Iris pigment epithelial cell (primary cell): ENCODE measurements around a stretch of chr11.

- RRBS: no CpG with 5 or more reads among the region's 9 CpGs
These were observed 3.4 kb downstream of the ODF3 start for GRCh38 chr11:199791-200468.

DNA sequence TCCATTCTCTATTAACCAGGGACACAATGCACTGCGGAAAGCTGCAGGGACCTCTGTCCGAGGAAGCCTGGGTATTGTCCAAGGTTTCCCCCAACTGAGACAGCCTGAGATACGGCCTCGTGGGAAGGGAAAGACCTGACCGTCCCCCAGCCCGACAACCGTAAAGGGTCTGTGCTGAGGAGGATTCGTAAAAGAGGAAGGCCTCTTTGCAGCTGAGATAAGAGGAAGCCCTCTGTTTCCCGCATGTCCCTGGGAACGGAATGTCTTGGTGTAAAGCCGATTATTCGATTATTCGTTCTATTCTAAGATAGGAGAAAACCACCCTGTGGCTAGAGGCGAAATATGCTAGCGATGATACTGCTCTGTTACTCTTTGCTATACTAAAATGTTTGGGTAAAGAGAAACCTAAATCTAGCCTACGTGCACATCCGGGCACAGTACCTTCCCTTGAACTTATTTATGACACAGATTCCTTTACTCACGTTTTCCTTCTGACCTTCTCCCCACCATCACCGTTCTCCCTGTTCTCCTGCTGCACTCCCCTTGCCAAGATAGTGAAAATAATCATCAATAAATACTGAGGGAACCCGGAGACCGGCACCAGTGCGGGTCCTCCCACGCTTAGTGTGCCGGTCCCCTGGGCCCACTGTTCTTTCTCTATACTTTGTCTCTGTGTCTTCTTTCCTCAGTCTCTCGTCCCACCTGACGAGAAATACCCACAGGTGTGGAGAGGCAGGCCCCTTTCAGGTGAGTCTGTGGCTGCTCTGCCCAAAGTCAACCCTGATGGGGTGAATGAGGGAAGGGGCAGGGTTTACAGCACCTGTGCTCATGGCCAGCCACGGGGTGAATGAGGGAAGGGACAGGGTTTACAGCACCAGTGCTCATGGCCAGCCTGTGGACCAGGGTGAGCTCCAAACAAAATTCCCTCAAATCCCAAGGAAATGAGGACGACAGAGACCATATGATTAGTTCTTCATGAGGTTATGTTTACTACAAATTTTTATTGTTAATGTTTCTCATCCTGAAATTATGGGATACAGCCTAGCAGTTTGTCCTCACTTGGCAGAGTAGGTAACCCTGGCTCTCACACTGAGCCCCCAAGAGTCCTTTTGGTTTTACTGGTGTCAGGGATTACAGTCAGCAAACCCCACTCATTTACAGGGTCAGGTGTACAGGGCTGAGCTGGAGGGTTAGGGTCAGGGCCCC lies 4.8 kb downstream of the BET1L start:
- RRBS: no CpG with 5 or more reads among the region's 28 CpGs

GRCh38 chr11:203165-204381 lies 3.6 kb downstream of the BET1L start:
- RRBS: no CpG with 5 or more reads among the region's 9 CpGs

DNA sequence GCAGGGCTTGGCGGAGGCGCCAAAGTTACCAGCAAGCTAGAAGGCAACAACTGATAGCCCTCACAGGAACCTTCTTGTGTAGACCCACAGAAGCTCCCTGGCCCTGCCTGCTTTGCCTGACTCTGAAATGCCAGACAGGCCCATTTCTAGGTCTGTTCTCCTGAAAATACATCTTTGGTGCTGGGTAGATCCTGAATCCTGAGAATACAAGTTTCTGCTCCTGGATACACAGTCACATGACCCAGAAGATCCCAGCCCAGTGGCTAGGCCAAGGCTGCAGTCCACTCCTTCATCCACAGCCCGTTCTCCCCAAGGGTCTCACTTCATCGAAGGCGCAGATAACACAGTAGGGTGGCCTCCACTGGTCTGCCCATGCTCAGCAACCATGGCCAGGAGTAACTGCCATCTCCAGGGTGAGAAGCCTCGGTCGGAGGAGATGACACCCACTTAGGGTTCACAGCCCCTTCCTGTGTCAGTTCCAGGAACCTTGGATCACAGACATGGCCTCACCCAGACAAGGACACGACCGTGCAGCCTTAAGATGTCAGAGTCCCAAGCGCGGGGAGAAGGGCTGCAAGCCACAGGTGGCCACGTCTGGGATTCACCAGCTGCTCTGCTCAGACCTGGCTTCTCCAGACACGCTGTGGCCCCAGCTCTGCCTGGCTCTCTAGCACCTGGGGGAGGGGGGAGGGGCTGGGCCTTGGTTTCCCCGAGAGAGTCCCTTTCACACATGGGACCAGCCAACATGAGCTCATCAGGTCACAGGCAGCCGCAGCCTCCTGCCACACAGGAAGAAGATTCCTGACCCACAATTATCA lies 2.6 kb downstream of the BET1L start:
- RRBS: no CpG with 5 or more reads among the region's 15 CpGs

DNA sequence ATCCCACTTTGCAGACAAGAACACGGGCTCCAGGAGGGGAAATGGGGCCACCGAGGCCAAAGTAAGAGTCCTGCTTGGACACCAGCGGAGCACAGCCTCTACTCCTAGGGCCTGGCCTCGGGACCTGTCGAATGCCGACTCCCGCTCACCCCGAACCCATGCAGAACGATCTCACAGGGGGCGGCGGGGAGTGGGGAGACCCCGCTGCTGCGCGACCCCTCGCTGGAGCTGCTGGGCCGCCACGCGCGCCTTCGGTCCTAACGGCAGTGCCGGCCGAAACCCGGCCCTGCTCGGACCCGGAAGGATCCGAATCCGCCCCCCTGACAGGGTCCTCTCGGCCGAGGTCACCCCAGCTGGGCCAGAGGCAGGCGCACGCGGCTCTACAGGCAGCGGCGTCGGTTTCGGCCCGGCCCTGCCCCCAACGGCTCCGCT lies 325 bp downstream of the BET1L start:
- RRBS: 2% methylated on average over 3 of the region's 40 CpGs

DNA sequence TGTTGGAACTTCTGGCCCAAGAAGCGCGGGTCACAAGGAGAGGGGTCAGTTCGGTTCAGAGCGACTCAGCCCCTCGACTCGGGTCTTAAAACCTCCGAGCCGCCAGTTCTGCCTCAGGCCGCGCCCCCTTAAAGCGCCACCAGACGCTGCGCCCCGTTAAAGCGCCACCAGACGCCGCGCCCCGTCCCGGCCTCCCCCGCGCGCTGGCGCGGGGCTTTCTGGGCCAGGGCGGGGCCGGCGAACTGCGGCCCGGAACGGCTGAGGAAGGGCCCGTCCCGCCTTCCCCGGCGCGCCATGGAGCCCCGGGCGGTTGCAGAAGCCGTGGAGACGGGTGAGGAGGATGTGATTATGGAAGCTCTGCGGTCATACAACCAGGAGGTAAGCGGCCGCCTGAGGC lies 1.1 kb downstream of the RIC8A start:
- RRBS: 2% methylated on average over 14 of the region's 43 CpGs

- RRBS: 0% methylated on average over 1 of the region's 26 CpGs
These were observed 1.5 kb downstream of the RIC8A start for GRCh38 chr11:208958-209369.

- RRBS: no CpG with 5 or more reads among the region's 17 CpGs
These were observed 5.9 kb upstream of the NLRP6 start for GRCh38 chr11:272199-272754.

GRCh38 chr11:281105-281892 lies 3.1 kb downstream of the NLRP6 start:
- RRBS: no CpG with 5 or more reads among the region's 54 CpGs

DNA sequence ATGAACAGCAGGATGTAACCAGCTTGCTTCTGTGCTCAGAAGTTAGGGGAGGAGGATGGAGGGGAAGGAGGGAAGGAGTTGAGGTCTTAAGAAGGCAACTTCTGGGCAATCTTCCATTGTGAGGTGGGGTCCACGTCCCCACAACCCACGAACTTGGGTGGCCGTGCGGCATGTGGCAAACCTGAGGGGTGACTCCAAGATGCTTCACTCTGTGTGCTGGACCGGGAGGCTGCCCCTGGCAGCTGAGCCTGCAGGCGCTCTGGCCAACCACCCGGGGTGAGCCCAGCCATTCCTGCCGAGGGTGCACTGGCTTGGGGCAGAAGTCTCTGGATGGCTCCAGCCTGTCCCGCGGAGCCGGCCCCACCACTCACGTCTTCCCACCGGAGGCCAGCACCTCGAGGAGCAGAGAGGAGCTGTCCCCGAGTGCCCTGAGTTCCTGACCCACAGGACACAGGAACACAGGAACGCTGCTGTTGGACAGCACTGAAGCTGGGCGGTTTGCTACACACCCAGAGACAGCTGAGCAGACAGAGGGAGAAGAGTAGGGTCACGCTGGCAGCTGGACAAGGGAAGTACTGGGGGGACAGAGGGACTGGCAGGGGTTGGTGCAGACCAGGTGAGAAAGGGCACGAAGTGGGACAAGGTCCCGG lies 956 bp upstream of the B4GALNT4 start:
- RRBS: 9% methylated on average over 9 of the region's 20 CpGs

DNA sequence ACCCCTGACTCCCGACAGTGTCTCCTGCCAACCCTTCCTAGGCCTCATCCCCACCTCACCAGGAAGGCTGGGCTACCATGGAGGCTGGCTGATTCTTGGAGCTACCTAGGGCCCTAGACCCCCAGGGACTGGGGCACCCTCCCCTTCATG lies 433 bp upstream of the PKP3 start:
- RRBS: no CpG with 5 or more reads among the region's 1 CpG

GRCh38 chr11:443597-444154 lies 1.9 kb upstream of the ANO9 start:
- RRBS: no CpG with 5 or more reads among the region's 15 CpGs

GRCh38 chr11:494456-495693 lies 12.2 kb downstream of the RNH1 start:
- RRBS: 86% methylated on average over 1 of the region's 49 CpGs

- RRBS: no CpG with 5 or more reads among the region's 25 CpGs
These were observed 3.8 kb downstream of the RNH1 start for GRCh38 chr11:503015-503942.

DNA sequence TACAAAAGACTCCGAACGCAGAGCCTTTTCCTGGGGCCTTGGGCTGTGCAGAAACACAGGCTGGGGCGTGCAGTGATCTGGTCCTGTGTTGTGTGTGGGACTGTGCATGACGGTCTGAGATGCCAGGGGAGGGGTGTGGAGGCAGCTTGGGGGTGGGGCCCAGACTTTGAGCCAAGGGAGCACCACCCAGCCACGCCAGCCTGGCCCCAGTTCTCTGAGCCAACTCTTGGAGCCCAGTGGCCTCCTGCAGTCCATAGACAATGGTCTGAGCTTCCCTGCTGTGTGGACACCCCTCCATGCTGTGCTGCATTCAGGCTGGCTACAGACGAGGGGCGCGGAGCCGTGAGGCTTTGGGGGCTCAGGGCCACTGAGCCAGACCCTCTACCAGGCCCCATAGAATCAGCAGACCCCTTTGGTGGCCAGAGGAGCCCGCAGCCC lies 6.8 kb downstream of the LRRC56 start:
- RRBS: no CpG with 5 or more reads among the region's 10 CpGs

DNA sequence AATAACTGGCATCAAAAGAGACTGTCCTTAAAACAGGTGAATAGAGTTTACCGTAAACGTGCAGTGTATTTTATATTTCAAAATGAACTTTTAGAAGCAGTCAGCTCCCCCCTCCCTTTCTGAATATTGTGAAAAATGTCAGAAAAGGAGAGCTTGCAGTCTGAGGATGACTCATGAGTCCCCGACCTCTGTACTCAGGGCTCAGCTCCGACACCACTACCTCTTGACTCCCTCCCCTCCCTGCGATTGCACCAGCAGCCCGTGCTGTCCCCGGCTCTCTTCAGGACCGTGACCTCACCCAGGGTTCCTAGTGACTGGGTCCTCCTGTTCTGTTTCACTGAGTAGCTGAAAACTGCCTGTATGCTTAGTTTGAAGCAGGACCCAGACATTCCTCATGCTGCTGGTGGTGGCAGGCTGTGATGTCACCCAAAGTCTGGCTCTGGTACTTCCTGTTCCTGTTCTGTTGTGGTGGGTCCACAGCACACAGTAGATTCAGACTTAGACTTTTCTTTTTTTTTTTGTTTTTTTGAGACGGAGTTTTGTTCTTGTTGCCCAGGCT lies 11.7 kb downstream of the PHRF1 start:
- RRBS: no CpG with 5 or more reads among the region's 9 CpGs

DNA sequence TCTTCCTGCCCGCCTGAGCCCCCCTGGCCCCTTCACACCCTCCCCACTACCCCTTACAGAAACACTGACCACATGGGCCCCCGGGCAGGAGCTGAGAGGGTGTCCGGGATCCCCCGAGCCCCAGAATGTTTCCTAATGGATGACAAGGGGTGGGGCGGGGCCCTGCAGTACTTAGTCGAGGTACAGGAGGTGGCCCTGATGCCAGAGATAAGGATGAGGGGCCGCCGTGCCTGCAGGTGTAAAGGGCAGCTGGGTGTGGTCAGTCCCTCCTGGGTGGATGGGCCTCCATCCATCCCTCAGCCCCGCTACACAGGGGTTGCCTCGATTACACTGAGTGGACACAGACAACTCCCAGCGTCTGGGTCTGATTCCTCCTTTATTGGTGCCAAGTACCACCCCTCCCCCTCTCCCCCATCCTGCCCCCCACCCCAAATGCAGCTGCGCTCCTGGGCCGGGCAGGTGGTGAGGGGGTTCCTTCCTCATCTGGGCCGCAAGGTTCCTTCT lies 977 bp downstream of the SCT start:
- RRBS: no CpG with 5 or more reads among the region's 14 CpGs

DNA sequence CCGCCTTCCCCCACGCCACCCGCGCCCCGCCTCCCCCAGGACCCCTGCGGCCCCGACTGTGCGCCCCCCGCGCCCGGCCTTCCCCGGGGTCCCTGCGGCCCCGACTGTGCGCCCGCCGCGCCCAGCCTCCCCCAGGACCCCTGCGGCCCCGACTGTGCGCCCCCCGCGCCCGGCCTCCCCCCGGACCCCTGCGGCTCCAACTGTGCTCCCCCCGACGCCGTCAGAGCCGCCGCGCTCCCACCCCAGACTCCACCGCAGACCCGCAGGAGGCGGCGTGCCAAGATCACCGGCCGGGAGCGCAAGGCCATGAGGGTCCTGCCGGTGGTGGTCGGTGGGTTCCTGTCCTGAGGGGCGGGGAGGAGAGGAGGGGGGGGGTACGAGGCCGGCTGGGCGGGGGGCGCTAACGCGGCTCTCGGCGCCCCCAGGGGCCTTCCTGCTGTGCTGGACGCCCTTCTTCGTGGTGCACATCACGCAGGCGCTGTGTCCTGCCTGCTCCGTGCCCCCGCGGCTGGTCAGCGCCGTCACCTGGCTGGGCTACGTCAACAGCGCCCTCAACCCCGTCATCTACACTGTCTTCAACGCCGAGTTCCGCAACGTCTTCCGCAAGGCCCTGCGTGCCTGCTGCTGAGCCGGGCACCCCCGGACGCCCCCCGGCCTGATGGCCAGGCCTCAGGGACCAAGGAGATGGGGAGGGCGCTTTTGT lies 3.1 kb downstream of the DRD4 start:
- RRBS: 7% methylated on average over 10 of the region's 73 CpGs

- RRBS: no CpG with 5 or more reads among the region's 10 CpGs
These were observed 20.7 kb downstream of the DRD4 start for GRCh38 chr11:657764-658114.

GRCh38 chr11:673895-674416 lies 21.1 kb downstream of the DEAF1 start:
- RRBS: no CpG with 5 or more reads among the region's 11 CpGs